Panc1 (cell line): ENCODE measurements around a stretch of chr9.

GRCh38 chr9:129549574-129550804 is 70.9 kb downstream of the C9orf50 start:
- RRBS, 2 experiments = 3 to 7% methylated on average over 72 to 76 of the region's 101 CpGs

- RRBS, 2 experiments = no CpG with 5 or more reads among the region's 21 CpGs
Observed at GRCh38 chr9:129624911-129625551, 932 bp upstream of the NTMT1 start.

- RRBS, 2 experiments = no CpG with 5 or more reads among the region's 14 CpGs
Observed at GRCh38 chr9:129627535-129628624, 1.9 kb downstream of the NTMT1 start.

DNA sequence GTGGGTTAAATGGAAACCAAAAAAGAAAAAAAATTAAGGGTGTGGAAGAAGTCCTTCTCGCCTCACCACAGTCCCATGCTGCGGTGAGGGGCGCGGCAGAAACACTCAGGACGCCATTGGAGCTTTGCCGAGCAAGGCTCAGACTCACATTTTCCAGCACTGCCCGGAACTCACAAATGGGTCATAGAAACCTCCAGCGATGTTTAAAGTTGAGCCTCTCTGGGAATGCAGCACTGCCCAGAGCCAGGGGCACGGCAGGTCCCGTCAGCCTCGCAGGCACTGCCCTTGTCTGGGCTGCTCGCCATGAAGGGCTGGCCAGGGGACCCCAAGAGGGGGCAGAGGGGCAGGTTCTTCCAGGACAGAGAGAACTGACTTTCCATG is 38.2 kb downstream of the PRRX2 start:
- RRBS, 2 experiments = no CpG with 5 or more reads among the region's 12 CpGs

DNA sequence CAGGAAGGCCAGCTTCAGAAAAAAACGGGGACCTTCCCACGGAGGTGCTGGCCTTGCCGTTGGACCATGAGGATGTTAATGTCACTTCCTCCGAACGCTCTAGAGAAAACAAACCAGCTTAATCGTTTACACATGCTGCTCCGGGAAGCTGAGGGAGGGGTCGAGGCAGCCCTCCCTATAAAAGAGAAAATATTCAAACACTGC is 27.0 kb downstream of the PTGES start:
- RRBS, 2 experiments = no CpG with 5 or more reads among the region's 8 CpGs

GRCh38 chr9:129726582-129727169 is 26.2 kb downstream of the PTGES start:
- RRBS, 2 experiments = 2 to 16% methylated on average over 3 of the region's 20 CpGs

DNA sequence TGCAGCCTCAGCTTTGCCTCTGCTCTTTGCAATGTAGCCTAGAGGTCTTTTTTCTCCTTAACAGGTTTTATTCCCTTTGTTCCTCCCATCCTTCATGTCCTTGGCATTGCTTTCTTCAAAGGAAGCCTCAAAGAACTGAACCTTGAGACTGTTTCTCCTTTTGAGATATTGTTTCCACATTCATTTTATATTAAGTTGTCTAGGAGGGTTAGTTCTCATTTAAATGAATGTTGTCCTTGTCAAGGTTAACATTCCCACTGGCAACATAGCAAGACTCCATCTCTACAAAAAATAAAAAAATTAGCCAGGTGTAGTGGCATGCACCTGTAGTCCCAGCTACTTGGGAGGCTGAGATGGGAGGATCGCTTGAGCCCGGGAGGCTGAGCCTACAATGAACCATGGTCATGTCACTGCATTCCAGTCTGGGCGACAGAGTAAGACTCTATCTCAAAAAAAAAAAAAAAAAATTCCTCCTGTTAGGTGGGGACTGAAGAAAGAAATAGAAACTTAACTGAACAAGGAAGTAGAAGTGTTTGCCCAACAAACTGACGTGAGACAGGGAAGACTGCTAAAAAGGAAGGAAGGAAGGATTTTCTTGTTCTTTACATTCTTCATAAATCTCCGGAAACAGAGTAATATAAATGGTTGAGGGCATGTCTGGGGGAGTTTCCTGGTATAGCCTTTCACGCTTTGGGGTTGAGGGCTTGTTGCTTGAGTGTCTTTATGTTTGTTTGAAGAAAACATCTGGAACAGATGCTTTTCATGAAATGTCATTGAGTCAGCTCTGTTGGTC is 2.9 kb downstream of the TOR1B start:
- RRBS, 2 experiments = no CpG with 5 or more reads among the region's 6 CpGs

DNA sequence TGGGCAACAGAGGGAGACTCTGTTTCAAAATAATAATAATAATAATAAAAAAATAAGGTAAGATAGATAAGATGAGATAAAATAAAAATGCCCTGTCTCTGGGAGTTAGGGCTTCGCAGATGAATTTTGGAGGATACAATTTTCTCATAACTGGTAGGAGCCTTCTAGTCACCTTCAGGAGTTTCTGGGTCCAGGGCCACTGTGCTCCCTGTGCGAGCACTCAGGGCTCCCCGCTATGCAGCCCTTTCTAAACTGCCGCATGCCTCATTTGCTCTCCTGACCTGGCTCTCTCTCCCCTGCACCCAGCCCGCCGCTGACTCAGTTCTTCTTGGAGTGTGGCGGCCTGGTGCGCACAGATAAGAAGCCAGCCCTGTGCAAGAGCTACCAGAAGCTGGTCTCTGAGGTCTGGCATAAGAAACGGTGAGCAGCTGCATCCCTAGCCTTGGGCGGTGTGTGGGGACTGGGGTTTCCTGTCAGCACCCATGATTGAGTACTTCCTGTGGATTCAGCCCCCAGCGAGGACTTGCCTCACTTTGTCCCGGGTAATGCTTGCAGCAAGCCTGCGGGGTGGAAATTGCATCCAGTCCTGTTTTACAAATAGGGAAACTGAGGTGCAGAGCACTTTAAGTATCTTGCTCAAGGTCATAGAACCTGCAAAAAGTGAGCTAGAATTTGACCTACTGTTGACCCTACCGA is 27.8 kb downstream of the USP20 start:
- RRBS, 2 experiments = no CpG with 5 or more reads among the region's 14 CpGs

GRCh38 chr9:129884210-129885045 is 49.2 kb downstream of the USP20 start:
- RRBS, 2 experiments = no CpG with 5 or more reads among the region's 24 CpGs

DNA sequence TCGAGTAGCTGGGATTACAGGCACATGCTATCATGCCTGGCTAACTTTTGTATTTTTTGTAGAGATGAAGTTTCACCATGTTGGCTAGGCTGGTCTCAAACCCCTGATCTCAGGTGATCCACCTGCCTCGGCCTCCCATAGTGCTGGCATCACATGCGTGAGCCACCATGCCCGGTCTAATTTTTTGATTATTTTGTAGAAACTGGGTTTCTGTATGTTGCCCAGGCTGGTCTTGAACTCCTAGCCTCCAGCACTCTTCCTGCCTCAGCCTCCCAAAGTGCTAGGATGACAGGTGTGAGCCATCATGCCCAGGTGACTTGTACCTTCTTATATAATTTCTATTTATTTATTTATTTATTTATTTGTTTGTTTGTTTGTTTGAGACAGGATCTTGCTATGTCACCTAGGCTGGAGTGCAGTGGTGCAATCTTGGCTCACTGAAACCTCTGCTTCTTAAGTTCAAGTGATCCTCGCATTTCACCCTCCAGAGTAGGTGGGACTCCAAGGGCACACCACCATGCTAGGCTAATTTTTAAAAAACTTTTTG is 91.8 kb downstream of the FNBP1 start:
- RRBS, 2 experiments = no CpG with 5 or more reads among the region's 5 CpGs

DNA sequence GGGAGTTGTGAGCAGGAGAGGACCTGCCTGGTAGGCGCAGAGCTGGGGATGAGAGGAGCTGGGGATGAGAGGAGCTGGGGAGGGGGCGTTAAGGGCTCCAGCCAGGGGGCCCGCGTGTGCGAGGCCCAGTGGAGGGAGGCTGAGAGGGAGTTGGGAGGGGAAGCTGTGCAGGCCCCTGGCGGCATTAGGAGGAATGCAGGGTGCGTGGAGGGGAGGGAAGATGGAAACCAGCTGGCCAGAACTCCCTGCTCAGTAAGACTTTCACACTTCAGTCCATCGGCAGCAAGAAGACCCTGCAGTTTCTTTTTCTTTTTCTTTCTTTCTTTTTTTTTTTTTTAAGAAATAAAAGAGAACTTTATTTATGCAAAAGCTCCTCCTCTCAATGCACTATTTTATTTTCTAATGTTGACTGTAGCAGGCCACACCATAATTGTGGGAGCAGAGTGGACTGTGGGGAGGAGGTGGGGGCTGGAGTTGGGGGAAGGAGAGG is 45.1 kb upstream of the HMCN2 start:
- RRBS, 2 experiments = no CpG with 5 or more reads among the region's 8 CpGs

DNA sequence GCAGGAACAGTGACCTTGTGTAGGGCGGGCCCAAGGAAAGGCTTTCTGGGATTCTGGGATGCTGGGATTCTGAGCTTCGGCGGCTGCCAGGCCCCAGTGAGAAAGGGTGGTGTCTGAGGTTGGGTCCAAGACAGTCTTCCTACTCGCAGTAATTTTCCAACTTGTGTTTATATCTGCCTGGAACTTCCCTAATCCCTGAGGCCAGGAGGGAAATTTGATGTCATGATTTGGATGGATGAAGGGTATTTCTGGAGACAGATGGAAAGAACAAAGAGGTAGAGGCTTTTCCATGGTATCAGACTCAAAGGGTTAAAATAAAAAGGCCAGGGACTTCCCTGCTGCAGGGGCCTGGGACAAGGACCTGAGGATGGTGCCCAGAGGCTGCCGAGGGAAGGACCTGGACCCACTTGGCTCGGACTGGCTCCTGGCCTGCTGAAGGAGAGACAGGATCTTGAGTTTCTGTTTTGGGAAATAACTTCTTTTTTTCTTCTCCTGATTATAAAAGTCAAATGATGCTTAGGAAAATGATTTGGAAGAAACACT is 52.5 kb downstream of the HMCN2 start:
- RRBS, 2 experiments = no CpG with 5 or more reads among the region's 6 CpGs

DNA sequence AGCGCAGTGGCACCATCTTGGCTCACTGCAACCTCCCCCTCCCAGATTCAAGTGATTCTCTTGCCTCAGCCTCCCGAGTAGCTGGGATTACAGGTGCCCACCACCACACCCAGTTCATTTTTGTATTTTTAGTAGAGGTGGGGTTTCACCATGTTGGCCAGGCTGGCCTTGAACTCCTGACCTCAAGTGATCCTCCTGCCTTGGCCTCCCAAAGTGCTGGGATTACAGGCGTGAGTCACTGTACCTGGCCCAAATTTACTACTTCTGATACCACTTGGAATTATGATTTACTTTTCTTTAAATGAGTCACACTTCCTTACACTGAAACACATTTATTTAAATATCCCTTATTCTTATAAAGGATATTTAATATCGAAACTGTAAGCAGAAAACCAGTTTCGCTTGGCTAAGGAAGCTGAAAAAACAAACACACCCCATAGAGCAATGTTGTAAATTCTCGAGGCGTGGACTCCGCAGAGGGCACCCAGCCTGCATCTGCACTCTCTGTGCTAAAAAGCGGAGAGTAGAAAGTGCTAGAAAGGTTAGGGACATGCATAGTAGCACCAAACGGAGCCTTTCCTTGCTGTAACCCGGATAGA is 86.4 kb downstream of the HMCN2 start:
- RRBS, 2 experiments = no CpG with 5 or more reads among the region's 11 CpGs

DNA sequence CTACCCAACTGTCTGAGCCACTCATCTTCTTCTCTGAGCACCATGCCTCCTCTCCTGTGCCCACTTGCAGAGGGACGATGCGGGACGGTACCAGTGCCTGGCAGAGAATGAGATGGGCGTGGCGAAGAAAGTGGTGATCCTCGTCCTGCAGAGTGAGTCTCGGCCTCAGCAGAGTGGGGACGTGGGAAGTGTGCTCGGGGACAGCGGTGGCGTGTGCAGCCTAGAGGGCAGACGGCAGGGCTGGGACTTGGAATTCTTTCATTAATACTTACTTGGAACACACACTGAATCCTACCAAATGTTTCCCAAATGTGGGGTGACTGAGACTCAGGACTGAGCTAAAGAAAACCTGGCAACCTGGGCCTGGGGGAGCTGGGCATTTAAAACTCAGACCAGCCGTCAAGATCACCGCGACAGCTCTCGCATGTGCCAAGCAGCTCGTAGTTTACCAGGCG is 34.2 kb upstream of the ASS1 start:
- RRBS, 2 experiments = no CpG with 5 or more reads among the region's 18 CpGs

- RRBS, 2 experiments = no CpG with 5 or more reads among the region's 21 CpGs
Observed at GRCh38 chr9:130451617-130452368, 7.0 kb downstream of the ASS1 start.

DNA sequence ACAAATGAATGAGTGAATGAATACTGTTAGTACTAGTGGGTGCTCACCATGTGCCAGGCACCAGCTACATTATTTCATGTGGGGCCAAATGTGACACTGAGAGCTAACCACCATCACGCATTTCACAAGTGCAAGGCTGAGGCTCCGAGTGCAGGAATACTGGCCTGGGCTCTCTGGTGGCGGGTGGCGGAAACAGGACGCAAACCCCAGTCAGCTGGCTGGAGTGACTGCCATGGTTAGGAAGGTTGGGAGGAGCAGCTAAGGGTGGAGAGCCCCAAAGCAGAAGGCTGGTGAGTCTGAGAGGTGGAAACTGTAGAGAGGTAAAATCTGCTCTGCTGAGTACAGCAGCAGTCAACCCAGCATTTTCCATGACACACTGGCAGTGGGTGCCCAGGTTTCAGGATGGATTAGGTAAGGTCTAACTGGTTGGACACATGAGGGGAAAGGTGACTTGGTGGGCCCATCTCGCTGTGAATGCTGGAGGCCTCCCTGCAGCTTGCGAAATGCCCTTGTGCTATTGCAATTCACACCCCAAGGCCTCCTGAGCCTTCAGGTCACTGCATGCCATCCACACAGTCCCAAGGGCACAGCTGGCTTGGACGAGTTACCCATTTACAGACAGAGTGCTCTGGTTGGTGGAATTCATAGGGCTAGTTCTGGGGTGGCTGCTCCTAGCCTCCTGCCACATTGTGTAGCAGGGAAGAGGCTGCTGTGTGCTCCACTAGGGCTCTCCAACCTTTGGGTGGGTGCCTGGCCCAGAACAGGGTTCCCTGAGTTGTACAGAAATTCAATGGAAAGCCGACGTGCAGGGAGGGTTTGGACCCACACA is 54.0 kb downstream of the ASS1 start:
- RRBS, 2 experiments = no CpG with 5 or more reads among the region's 10 CpGs

- RRBS, 2 experiments = no CpG with 5 or more reads among the region's 10 CpGs
Observed at GRCh38 chr9:130690222-130690625, 3.4 kb upstream of the EXOSC2 start.

GRCh38 chr9:130714061-130715245 is 20.9 kb downstream of the EXOSC2 start:
- RRBS, 2 experiments = no CpG with 5 or more reads among the region's 19 CpGs

GRCh38 chr9:130766471-130766863 is 68.6 kb upstream of the ABL1 start:
- RRBS, 2 experiments = no CpG with 5 or more reads among the region's 4 CpGs

GRCh38 chr9:130824638-130825520 is 10.2 kb upstream of the ABL1 start:
- RRBS, 2 experiments = no CpG with 5 or more reads among the region's 4 CpGs